ENCODE data around the gene MTA3.

GRCh38 chr2:41894847-41895764, 152.7 kb upstream of the PKDCC start:
- PRO-cap = no peak

GRCh38 chr2:41938026-41938930, 109.5 kb upstream of the PKDCC start:
- PRO-cap = no peak

DNA sequence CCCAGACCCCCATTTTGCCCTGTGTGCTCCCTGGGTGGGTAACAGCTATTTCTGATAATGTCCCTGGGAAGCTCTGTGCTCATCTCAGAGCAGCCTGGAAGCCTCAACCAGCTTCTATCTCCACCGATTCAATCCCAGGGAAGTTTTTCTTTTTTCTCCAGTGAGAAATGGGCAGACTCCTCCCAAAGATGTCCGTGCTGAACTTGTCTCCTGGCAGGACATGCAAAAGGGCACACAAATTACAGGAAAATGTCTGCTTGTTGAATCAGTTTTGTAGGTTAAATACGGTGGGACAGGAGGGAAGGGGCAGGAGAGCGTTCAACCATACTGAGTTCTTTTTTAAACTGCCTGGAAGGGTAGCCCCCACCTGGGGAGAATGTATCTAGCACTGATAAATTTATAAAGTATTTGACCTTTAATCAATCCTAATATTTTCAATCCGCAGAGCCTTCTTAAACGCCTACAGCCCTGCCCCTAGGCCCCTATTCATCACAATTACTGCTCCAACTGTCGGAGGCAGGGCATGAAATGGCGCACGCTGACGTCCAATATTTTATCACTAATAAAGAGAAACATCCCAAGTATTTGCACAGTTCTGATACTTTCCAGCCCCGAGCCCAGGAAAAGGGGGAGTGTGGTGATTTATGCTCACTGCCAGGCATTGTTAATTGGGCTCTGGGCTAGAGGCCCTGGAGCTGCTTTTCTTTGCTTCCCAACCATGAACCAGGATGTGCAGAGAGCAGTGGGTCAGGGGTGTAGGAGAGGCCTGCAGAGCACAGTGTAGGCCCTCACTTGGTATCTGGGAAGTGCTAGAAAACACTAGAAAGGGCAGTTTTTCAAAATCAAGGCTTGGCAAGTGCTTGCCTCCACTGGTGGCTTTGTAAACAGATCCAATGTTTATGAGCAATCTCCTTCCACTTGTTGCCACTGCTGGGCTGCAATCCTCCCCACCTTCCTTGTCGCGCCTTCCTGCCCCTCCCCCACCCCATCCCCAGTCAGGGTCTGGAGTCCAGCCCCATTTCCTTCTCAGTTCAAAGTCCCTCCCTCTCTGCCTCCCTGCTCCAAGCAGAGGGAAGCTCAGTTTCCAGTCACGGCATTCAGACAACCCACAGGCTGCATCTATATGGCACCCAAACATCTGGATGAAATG, 84.2 kb upstream of the PKDCC start:
- PRO-cap = no peak

DNA sequence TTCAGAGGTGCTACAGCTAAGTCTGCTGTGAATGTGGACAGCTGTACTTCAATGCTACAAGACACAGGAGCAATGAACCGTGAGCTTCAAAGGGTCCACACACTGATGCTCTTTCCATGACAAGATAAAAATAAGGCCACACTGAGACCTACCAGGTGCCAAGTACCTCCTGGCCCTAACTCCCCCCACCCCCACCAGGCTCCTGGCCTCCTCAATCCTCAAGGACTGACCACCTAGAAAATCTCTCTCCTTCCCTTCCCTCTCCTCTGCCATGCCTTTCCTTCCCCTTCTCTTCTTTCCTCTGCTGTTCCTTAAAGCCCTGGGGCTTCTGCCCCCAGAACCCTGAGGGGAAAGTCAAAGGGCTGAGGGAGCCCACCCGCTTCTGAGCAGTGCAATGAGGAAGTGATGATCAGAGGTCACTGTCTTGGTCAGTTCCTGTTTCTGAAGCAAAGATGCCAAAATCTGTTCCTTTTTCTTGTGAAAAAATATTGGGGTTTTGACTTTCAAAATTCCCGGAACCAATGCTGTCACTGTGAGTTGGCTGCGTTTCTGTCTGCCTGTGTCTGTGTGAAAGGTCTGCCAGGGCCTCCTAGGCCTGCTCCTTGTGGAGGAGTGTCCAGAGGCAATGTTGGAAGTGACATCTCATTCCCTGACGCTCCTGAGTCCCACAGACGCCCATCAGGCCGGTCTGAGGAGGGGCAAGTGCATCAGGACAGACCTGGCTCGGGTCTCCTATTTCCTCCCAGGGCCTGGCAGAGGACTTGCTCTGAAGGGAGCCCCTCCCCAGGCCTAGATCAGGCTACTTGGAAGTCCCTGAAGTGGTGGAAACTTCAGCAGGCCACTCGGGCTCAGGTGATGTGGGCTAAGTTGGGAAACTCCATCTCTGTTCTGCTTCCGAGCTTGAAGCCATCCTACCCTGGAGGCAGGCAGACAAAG, 50.7 kb downstream of the PKDCC start:
- PRO-cap = no peak

GRCh38 chr2:42142779-42143419, 26.3 kb upstream of the EML4 start:
- PRO-cap = no peak

- PRO-cap = no peak
These were observed 93.8 kb downstream of the COX7A2L start for GRCh38 chr2:42267140-42267768.

DNA sequence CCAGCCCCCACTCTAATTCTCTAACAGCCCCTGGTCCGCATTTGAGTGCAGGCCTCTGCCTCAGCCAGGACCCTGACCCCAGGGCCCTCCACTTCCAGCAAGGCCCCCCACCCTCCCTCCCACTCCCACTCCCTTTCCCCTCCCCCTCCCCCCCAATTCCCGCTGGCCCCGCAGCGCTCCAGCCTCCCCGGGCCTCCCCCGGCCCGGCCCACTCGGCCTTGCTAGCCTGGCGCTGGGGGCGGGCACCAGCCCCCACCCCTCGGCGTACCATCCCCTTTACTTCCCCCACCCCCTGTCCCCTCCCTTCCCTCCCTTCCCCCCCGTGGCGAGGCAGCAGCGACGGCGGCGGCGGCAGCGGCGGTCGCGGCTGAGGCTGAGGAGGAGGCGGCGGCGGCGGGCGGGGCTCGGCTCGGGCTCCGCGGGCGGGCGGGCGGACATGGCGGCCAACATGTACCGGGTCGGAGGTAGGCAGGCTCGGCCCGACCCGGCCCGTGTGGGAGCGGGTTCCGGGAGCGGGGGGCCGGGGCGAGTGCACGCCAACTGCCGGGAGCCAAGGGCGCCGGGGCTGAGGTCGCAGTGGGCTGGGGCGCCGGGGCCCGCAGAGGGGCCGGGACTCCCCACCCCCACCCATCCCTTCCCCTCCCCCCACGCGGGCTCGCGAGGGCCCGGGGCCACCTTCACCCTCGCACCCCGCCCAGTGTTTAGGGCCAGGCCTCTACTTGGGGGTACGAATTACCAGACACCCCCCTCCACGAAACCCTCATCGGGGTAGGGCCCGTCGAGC, at the start of gene MTA3:
TSS of gene MTA3 (plus strand) at position 323 of the 784 bp plus-strand sequence.
- PRO-cap = bidirectional peak, plus-strand start at position 333 of the sequence, minus-strand start at position 210 of the sequence

- PRO-cap = no peak
These were observed 49.7 kb downstream of the MTA3 start for GRCh38 chr2:42618109-42618523.

DNA sequence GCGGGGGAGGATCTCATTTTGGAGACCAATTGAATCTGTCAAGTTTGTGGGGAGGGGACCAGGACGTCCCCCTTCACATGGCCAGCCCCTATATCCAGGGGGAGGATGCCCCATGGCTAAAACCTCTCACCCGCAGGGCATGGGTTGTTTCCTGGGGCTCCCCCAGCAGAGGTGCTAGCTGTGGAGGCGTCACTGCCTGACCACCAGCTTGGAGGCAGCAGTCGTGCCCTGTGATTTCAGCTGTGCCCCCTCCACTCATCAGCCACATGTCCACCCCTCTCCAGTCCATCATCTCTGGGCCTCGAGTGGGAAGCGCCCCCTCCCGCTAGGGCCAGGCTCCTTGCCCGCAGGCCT, 4.3 kb downstream of the HAAO start:
- PRO-cap = no peak

DNA sequence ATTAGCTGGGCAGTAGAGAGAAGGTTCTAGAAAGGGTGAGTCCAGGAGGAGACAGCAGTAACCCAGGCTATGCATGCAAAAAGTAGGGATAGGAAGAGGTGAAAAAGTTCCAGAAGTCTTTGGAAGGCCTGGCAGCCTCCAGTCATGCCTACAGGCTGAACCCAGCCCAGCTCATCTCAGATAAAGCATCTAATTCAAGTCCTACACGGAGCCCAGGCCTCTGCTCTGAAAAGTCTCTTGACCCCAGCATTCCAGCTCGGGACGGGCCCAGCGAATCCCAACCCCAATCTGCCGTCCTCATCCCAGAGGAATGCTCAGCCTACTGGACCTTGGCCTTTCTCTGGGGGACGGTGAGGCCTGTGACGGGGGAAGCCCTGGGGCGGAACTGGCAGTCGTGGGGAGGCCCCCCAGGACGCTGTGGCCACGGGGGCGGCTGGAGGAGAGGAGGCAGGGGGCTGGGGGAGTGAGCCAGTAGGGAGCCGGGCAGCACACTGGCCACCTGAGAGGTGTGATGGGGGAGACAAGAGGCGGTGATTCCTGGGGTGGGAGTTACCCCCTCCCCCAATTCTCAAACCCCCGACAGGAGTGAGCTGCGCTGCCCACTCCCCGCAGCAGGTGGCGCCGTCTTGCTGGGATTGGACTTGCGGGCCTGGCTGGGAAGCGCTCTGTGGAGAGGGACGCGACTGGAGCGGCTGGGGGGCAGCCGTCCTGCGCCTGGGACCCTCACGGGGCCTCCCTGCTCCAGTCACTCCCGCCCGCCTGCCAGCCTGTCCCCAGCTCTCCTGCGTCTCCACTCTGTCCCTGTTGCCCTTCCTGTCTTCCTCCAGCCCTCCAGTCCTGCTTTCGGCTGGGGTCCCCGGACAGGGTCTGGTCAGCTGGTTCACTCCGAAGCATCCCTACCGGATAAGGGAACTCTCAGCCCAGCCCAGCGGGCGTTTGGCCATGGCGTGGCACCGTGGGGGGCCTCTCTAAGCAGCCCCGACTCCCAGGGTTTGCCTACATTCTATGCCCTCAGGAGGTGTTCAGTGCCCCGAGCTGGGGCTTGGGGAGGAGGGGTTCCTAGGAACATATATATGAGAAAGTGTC, 182.6 kb upstream of the HAAO start:
- PRO-cap = unidirectional peak, plus-strand start at position 668 of the sequence

GRCh38 chr2:43026701-43027526, 199.5 kb downstream of the ZFP36L2 start:
- PRO-cap = no peak

DNA sequence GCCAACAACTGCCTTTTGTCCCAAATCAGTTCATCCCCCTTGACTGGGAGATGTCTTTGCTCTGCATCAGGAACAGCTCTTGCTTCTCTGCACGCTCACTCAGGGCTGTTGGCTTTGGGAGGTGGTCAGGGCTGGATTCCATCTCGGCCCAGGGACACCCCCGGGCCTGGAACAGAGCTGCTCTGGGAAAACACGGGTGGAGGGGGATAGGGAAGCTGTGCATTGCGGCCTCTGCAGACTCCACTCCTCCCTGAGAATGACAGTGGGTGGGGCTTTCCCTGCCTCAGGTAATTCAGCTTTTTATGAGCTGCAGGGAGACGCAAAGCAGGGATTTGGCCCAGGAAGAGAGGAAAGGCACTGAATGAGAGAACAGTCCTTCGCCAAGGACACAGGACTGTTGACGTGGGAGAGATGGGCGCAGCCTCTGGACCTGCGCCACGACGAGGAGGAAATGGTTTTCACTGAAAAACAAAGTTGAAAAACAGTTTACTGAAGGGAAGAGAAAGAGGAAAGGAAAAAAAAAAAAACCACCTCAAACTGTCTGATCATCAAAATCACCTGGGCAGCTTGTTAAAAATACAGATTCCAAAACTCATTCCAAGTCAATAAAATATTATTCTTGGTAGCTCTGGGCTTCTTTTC, 194.1 kb downstream of the ZFP36L2 start:
- PRO-cap = no peak

- PRO-cap = no peak
These were observed 126.1 kb downstream of the ZFP36L2 start for GRCh38 chr2:43100378-43100731.

GRCh38 chr2:43194046-43194773, 32.2 kb downstream of the ZFP36L2 start:
- PRO-cap = no peak

GRCh38 chr2:43222698-43223367, 3.6 kb downstream of the ZFP36L2 start:
- PRO-cap = unidirectional peak, minus-strand start at chr2:43223155

- PRO-cap = bidirectional peak, plus-strand start at chr2:43227868, minus-strand start at chr2:43227613
These were observed 1.4 kb upstream of the ZFP36L2 start for GRCh38 chr2:43227806-43228248.

DNA sequence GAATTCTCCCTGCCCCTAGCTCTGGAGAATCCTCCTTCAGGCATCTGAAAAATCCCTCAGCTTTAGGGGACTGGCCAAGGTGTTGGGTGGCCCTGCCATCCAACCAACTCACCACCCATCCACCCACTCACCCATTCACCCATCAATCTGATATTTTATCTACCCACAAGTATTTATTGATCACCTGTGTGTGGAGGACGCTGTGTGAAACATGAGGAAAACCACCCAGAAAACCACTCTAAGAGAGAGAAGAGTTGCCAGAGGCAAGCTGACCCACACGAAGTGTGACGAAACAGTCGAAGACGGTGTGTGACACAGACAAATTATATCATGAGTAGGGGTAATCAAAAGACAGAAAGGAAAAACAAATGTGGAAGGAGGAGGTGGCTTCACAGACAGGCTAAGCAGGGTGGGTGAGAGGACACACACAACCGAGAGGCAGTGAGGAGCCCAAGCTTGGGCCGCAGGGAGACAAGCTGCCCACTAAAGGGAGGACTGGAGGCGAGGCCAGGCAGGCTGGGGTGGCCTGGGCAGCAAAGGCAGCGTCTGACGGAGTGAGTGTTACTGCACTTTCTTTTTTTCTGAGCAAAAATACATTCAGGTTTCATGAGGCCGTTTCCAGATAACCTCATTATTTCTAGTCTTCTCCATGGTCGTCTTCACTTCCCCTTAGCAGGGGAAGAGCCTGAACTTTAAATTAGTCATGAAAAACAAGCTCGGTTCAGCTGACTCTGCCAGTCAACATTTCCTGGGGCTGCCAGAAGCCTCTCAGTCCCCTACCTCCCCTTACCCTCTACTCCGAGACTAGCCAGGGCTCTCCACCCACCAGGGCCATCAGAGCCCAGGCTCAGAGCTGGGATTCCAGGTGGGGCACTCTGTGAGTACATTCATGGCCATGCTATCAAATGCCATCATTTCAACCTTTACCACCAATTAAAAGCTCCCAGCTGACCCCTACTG, 13.6 kb upstream of the ZFP36L2 start:
- PRO-cap = no peak

DNA sequence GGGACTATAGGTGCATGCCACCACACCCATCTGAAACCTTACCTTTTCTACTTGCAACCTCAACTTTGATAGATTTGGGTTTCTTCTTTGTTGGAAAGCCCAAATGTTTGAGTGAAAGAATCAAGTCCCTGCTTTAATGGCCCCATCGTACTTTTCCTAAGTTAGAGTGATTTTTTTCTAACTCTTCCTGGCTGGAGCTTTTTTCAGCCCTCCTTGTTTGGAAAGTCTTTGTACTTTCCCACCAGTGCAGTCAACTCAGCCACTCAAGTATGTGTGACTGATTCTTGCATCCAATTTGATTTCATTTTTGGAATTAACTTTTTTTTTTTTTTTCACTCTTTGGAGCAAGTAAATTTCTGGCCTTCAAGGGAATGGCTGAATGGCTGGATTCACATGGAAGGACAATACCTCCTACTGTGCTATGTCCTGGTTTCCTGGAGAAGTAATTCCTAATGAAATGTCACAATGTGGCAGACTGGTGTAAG, 75.8 kb upstream of the ZFP36L2 start:
- PRO-cap = no peak

DNA sequence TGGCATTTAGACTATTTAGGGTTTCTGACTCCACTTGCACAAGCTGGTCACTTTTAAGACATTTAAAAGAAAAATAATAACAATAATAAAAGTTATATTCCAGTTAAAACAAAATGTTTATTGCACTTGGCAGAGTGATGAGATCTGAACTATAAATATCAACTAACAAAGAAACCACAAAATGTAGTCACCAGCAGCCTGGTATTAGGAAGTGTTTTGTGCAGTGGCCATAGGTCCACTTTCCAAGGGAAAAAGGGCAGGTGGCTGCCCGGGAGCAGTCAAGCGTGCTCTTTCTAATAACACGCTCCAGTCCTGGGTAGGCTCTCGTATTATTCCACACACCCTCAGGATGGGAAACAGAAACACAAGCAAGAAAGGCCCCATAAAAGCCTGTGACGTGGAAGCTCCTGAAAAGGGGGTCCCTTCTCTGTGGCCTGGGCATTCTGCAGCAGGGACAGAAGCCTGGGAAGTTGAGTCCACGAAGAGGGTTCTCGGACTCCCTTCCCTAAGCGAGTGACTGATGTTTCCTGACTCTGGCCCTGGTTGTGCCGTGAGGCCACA, 87.0 kb upstream of the ZFP36L2 start:
- PRO-cap = no peak

DNA sequence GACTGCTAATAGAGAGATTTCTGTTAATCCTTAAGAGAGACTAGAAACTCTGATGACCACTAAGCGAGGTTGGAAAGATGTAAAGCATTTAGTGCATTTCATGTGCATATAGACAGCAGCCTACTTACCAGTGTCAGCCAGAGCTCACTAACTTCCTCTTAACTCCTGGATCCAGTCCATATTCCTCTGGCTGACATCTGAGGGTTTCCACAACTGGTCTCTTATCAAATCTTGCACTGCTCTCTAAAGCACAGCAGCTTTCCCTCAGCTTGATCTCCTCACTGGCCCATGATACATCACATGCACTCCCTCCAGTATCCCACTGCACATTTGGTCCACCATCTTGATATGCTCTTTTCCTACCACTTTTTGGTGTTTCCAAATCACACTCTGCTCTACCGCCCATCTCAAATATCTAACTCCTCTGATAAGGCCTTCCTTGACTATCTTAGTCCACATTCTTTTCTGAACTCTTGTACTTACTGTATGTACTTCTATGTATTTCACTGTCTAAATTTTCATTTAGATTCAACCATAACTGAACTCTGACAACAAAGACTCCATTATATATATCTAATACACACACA, 105.0 kb upstream of the ZFP36L2 start:
- PRO-cap = no peak